Esophagus squamous epithelium (tissue), 4 donors: ENCODE measurements around a stretch of chr14.

- PRO-cap: unidirectional peak, minus-strand start at chr14:59188137; bidirectional peak, plus-strand start at chr14:59188704, minus-strand start at chr14:59188437
- RAMPAGE, long total RNA, 4 experiments: no peak in any of the 4 experiments
Observed at GRCh38 chr14:59188048-59188580, 353 bp upstream of the DAAM1 start.

GRCh38 chr14:59360900-59361935 lies 104.0 kb downstream of the GPR135 start:
- PRO-cap: unidirectional peak, plus-strand start at chr14:59361406
- RAMPAGE, long total RNA, 4 experiments: no peak in any of the 4 experiments

DNA sequence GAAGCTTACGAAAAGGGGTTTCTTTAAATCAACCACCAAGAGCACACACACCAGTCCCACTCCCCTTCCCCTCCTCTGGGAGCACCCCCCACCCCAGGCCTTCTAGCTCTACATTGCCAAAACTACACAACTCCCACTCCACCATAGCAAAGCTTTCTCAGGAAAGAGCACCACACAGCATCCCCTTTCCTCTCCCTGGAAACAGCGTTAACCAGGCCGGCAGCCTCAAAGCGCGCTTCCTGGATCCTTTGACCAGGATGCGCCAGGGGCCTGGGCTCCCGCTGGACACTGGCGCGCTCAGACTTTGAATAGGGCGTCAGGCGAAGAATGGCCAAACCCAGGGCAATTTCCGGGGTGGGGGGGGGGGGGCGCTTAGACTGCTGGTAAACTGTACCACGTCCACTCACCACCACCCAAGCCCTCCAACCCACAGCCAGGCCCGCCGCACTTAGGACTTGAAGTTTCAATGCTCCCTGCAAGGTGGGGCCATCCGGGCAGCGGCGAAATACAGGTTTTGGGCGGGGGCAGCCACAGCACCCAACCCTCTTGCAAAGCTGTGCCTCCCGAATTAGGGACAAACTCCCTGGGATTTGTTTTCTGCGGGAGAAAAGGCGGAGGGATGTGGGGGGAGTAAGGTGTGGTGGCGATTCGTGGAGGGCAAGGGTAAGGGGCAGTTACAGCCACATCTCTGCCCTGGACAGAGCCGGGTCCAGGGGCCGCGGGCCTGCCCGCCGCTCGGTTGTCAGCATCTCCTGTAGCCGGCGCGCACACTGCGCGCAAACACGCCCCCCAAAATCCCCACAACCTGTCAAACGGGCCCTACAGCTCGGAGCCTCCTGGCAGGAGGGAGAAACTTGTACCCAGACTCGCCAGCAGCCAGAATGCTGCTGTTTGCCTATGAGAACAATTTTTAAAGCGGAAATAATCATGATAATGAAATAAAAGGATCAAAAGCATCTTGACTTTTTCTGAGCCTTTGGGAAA lies 1.1 kb downstream of the RTN1 start:
- PRO-cap: no peak
- RAMPAGE, long total RNA, 4 experiments: no peak in any of the 4 experiments

- PRO-cap: unidirectional peak, minus-strand start at chr14:60092754; unidirectional peak, minus-strand start at chr14:60092831
- RAMPAGE, long total RNA, 4 experiments: no peak in any of the 4 experiments
Observed at GRCh38 chr14:60092596-60093240, 995 bp downstream of the PCNX4 start.

- PRO-cap: no peak
- RAMPAGE, long total RNA, 4 experiments: no peak in any of the 4 experiments
Observed at GRCh38 chr14:60645730-60646630, 3.3 kb downstream of the SIX1 start.

- PRO-cap: no peak
- RAMPAGE, long total RNA, 4 experiments: no peak in any of the 4 experiments
Observed at GRCh38 chr14:60656660-60657772, 7.7 kb upstream of the SIX1 start.

DNA sequence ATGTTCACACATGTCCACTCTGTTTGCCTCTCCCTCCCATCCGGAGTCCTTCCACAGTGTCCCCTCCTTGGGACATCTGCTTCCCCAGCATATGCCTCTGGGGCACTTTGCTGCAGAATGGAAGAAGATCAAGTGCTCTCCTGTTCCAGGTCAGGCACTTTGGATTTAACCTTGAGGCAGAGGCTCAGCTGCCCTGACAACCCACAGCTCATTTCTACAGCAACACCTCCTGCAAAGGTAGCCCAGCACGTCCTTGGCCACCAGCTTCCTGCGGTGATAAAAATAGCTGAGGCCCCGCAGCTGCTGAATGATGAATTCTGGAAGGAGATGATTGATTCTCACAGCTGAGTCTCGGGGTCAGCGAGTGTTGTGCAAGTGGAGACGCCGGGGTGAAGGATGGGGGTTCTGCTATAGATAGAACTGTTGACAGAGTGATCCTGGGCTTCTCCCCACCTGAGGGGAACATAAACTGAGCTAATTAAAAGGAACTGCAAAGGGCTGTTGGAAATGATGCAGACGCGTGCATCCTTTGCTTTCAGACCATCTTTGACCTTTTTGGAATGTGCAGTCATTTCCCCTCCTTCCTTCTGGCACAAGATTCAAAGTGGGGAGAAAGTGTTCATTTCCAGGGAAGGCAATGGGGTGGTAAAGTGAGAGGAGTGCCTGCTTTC lies 145.0 kb downstream of the SLC38A6 start:
- PRO-cap: no peak
- RAMPAGE, long total RNA, 4 experiments: no peak in any of the 4 experiments

- PRO-cap: no peak
- RAMPAGE, long total RNA, 4 experiments: no peak in any of the 4 experiments
Observed at GRCh38 chr14:61458800-61459162, 137.4 kb downstream of the PRKCH start.

DNA sequence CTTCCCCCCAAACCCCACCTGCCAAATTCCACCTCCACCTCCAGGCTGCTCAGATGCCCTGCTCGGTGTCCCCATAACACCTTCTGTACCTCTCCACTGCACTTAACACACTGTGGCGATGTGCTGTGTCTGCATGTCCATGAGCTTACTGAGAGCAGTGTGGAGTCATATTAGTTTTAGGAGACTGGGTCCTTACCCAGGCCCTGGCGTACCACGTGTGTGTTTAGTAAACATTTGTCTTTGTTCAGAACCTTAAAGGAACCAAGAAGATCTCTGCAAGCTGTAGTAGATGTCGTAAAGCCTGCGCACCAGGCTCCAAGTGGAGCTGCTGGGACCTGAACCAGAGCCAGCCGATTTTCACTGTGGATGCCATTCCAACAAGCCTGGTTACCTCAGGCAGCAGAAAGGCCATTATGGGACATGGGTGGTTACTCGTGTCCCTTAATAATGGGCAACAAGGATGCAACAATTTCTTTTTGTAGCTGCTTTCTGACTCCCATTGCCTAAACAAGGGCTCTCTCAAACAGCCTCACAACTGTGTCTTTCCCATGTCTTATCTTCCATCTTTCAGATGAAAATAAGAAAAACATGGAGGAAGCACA lies 159.7 kb downstream of the PRKCH start:
- PRO-cap: no peak
- RAMPAGE, long total RNA, 4 experiments: no peak in any of the 4 experiments

DNA sequence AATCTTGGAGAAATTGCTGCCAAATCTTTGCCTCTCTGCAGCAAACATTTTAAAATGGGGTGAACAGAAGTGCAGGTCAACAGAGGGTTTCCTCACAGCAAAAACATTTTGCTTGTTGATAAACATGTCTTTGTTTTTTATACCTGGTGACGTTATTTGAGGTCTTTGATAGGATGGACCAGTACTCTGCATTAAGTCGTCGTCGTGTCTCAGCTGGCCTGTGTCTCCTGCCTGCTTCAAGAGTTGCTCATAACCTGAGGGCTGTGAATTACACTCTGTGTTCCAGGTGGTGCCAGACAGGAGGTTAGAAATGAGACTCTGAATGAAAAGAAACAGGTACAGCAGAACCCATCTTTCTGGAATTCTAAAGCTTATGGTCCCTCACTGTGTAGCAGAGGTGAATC lies 161.0 kb downstream of the PRKCH start:
- PRO-cap: no peak
- RAMPAGE, long total RNA, 4 experiments: no peak in any of the 4 experiments

DNA sequence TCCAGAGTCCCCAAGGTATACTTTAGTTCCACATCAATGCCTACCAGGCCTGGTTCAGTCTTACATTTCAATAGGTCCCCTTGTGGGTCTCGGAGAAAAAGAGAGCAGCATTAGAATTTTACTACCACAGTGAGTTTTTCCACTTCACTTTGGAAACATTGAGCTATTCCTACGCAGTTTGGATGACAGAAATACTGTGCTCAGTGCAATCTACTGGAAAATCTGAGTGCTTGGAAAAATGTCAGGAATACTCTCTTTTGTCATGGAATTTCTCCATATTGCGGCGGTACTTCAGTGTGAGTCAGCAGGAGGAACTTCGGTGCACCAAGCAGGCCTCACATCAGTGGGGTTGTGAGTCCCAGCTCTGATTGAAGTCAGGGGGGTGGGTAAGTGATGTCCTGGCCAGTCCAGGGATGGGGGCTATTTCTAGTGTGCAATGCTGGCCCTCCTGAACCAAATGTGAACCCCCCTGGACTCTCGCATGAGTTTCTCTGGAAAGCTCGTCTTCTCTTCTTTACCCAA lies 184.7 kb downstream of the PRKCH start:
- PRO-cap: no peak
- RAMPAGE, long total RNA, 4 experiments: no peak in any of the 4 experiments

DNA sequence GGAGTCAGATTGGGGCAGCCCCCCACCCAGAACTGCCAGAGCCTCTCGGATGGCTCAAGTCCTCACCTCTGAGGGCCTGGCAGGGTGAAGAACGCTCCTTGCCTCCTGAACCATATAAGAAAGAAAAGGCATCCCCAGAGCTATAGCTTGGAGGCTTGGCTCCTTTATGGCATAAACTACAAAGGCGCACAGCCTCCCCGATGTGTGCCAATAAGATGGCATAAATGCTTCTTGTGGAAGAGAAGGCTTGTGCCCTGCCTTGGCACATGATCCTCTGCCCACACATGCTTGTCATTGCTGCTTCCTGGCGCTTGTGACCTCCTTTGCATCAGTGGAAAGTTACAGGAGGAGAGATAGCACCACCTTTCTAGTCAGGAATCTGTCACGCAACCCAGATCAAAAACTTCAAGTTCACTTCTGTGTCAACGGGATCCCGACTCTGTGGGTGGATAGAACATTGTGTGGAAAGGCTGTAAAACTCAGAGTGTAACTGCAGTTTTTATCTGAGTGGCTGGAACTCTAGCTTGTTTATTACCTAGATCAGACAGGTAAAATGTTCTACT lies 183.8 kb upstream of the HIF1A start:
- PRO-cap: bidirectional peak, plus-strand start at position 331 of the sequence, minus-strand start at position 217 of the sequence
- RAMPAGE, long total RNA, 4 experiments: no peak in any of the 4 experiments

GRCh38 chr14:61524300-61525039 lies 170.8 kb upstream of the HIF1A start:
- PRO-cap: no peak
- RAMPAGE, long total RNA, 4 experiments: no peak in any of the 4 experiments

DNA sequence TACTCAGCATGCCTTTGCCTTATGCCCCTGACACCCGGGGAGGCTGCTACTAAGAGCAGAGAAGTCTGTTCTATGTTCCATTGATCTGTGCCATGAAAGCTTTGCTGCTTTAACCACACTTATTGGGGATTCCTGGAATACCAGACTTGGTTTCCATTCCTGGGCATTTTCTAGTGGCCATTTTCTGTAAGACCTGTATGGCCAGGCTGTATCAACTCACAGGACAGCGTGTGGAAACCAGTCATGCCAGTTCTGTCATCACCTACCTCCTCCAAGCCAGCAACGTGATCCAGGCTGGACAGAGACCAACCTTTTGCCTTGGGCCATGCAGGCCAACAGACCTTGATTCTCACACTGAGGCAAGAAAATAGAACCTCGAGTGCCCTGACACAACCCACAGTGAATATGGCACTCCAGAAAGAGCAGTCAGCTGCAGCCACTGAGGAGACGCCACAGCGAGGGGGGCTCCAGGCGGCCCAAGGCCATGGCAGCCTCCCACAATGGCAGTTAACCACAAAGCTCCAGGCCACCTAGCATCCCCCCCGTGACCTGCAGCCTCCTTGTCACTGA lies 168.9 kb upstream of the HIF1A start:
- PRO-cap: no peak
- RAMPAGE, long total RNA, 4 experiments: no peak in any of the 4 experiments

- PRO-cap: no peak
- RAMPAGE, long total RNA, 4 experiments: no peak in any of the 4 experiments
Observed at GRCh38 chr14:61528575-61529001, 166.7 kb upstream of the HIF1A start.

DNA sequence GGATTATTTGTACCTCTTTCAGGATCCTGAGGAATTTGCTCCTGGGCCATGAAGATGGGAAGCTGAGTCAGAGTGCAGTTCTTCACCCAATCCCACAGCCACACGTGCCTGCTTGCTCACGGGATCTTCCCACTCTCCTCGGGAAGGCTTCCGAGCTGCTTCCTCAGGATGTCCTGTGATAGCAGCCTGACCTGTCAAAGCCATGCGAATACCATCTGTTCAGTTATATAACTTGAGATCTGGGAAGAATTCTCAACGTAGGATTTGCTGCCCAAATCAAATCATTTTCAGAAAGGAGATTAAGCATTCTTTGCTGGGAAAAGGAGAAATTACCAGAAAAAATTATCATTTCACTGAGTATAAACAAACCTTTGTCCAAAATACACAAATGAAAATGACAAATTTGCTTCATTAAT lies 41.7 kb upstream of the HIF1A start:
- PRO-cap: no peak
- RAMPAGE, long total RNA, 4 experiments: no peak in any of the 4 experiments

DNA sequence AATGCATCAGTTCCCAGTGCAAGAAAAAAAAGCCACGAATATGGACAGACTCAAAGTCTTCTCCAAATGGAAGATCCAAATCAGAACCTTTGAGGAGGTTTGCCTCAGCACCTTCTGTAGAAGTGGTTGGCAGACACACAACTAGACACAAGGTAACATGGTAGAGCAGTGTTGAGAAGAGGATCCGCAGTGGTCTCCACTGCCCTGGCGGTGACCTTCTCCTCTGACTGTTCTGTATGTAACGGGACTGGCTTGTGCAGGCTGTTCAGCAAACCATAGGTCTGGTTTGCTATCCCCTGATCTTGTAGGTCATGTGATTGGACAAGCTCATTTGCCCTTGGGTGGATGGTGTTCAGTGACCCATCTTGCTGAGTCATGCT lies 33.0 kb upstream of the HIF1A start:
- PRO-cap: bidirectional peak, plus-strand start outside the sequence, minus-strand start at position 231 of the sequence
- RAMPAGE, long total RNA, 4 experiments: no peak in any of the 4 experiments

- PRO-cap: no peak
- RAMPAGE, long total RNA, 4 experiments: no peak in any of the 4 experiments
Observed at GRCh38 chr14:61663646-61664083, 31.6 kb upstream of the HIF1A start.

GRCh38 chr14:61735425-61735829 lies 26.8 kb upstream of the SNAPC1 start:
- PRO-cap: no peak
- RAMPAGE, long total RNA, 4 experiments: no peak in any of the 4 experiments

- PRO-cap: no peak
- RAMPAGE, long total RNA, 4 experiments: no peak in any of the 4 experiments
Observed at GRCh38 chr14:61738659-61739325, 23.4 kb upstream of the SNAPC1 start.